ENCODE measurements around the genes EPHB2 and E2F2.

DNA sequence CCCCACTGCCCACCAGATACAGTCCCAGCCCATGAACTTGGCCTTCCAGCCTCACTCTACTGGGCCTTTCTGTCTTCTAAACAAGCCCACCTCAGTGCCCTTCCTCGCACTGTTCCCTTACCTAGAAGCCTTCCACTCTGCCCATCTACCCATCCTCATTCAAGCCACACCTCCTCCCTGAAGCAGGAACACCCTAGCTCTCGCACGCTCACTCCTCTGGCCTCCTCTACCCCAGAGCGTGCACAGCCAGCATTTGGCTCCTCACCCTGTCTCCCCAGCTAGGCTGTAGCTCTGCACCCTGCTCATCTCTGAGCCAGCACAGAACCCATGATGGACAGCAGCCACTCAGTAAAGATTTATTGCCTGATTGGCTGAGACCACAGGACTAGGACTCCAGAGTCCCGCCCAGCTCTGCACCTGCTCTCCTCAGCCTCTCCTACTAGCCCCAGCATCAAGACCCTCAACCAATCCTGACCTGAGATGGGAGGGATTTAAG, 9.1 kb downstream of the C1QB start:
- RRBS: no CpG with 5 or more reads among the region's 5 CpGs

- RRBS: 1% methylated on average over 68 of the region's 150 CpGs
Observed at GRCh38 chr1:22710439-22711453, at the start of gene EPHB2. TSS of gene EPHB2 (plus strand) at chr1:22710839.

GRCh38 chr1:22780592-22781076, 70.0 kb downstream of the EPHB2 start:
- RRBS: no CpG with 5 or more reads among the region's 13 CpGs

GRCh38 chr1:22790478-22790966, 79.9 kb downstream of the EPHB2 start:
- RRBS: no CpG with 5 or more reads among the region's 10 CpGs

- RRBS: no CpG with 5 or more reads among the region's 6 CpGs
Observed at GRCh38 chr1:23152864-23153837, 64.2 kb downstream of the HTR1D start.

GRCh38 chr1:23168136-23168690, 49.1 kb downstream of the HTR1D start:
- RRBS: 2% methylated on average over 20 of the region's 51 CpGs

GRCh38 chr1:23318464-23318835, 25.6 kb downstream of the HNRNPR start:
- RRBS: no CpG with 5 or more reads among the region's 7 CpGs

DNA sequence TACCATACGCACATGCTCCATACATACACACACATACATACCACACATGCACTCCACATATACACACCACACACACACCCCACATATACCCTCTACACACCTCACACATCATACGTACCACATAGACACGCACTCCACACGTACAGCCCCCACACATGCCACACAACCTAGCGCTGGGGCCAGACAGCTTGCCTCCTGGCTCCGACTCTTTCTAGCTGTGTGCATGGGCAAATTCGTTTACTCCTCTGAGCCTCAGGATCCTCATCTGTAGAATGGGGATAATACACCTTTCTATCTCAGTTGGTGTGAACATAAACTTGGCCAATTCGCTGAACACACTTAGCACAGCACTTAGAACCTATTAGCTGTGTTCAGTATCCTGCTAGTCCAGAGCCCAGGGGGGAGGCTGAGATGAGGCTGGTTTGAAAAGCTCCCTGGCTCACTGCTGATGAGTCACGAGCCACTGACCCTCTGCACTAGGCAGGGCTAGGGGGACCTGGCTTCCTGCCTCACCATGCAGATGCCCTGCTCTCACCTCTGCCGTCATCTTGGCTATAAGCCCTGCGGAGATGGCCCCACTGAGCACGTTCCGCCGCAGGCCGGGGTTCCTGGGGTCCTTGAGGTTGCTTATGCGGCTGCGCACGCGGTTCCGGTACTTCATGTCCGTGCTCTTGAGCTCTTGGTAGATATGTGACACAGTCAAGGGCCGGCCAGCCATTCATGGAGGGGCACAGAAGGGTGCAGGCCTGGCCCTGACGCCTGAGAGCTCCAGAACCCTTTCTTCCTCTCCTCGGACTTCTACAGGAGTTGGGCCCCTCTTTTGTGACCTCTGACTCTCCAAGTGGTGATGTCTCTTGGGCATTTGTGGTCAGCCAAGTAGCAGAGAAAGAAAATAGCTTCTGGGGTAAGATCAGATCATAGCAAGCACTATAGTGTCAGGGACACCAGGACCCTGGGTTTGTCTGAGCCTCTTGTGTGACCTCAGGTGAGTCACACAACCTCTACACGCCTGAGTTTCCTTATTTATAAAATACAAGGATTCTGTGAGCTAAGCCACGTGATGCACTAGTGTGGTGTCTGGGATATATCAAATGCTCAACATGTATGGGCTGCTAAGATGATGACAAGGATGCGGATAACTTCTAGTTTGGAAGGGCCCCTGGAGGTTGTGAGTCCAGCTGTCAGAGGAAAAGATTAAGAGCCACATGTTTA, 24.1 kb upstream of the ZNF436 start:
- RRBS: 64% methylated on average over 7 of the region's 27 CpGs

GRCh38 chr1:23426876-23427209, 2.3 kb upstream of the TCEA3 start:
- RRBS: no CpG with 5 or more reads among the region's 2 CpGs

GRCh38 chr1:23434102-23434717, 9.7 kb upstream of the TCEA3 start:
- RRBS: no CpG with 5 or more reads among the region's 10 CpGs

GRCh38 chr1:23441154-23441912, 16.8 kb upstream of the TCEA3 start:
- RRBS: no CpG with 5 or more reads among the region's 12 CpGs

GRCh38 chr1:23472858-23473831, 10.8 kb downstream of the ASAP3 start:
- RRBS: no CpG with 5 or more reads among the region's 7 CpGs

GRCh38 chr1:23530402-23531733, at the start of gene E2F2:
TSS of gene E2F2 (minus strand) at chr1:23531233.
- RRBS: 1% methylated on average over 62 of the region's 108 CpGs

- RRBS: no CpG with 5 or more reads among the region's 9 CpGs
Observed at GRCh38 chr1:23546737-23547649, 12.3 kb downstream of the ID3 start.

DNA sequence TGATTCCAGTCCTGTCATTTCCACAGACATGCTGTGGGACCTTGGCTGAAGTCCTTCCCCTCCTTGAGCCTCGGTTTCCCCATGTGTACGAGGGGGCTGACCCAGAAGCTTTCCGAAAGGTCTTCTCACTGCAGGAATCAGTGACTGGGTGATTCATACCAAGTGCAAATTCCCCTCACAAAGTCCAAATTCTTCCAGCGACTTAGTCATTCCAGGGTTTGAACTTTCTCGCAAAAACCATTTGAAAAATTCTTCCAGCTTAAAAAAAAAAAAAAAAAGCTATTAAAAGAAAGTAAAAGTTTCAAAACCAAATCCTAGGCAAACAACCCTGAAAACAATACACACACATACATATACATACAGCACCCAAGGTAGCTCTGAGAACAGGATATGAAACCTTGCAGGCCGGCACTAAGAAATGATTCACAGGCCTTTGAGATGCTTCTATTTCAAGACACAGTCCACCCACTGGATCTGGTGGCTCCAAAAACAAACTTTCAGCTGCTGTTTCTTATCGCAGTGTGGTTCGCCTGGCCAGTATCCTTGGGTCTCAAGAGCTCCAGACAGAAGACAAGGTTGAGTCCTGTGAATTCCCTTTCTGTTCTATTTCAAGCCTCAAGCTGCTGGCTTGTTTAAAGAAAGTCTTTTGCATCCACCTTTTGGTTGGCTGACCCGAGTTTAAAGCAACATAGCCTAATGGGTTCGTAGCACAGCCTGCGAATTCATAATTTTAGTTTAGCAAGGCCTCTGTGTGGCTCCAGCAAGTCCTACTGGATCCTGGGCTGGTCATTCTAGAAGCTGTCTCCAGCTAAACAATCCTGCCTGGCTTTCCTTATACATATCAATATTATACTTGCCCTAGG, 18.0 kb upstream of the ID3 start:
- RRBS: no CpG with 5 or more reads among the region's 11 CpGs

- RRBS: 4% methylated on average over 20 of the region's 43 CpGs
Observed at GRCh38 chr1:23867401-23868135, 522 bp downstream of the FUCA1 start.

GRCh38 chr1:23957943-23958694, 1.5 kb upstream of the PNRC2 start:
- RRBS: no CpG with 5 or more reads among the region's 17 CpGs

DNA sequence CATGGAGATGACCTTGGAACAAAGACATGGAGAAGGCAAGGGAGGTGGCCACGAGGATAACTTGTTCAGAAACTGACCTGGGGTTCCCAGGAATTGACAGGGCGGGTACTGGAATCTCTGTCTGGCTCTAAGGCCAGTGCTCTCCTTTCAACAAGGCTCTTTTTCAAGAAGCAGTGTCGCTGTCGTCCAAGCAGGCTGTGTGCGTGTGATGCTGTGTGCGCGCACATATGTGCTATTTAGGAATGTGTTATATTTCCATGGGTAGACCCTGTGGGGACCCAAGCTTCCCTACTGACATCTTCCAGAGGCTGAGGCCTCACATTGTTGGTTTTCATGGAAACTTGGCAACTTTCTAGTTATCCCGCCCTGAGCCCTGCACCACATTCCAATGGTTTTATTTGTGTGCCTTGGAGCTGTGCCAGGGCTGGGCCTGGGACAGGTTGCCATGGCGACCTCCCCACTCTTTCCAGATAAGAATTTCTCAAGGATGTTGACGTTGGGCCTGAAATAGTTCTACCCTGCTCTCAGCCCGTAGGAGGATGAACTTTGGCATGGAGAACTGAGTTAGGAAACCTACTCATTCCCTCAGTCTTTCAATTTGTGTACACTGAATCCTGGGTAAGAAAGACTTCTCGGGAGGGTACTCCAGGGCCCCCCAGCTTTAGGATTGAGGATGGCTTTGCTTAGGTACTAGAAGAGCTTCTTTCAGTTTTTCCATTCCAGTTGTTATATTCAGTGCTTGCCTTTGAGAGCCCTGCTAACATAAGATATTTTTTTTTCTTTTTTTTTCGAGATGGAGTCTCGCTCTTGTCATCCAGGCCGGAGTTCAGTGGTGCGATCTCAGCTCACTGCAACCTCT, 38.7 kb upstream of the SRSF10 start:
- RRBS: no CpG with 5 or more reads among the region's 16 CpGs

- RRBS: 51% methylated on average over 1 of the region's 18 CpGs
Observed at GRCh38 chr1:24089998-24090854, 21.7 kb downstream of the MYOM3 start.

GRCh38 chr1:24201820-24202512, 14.9 kb upstream of the IFNLR1 start:
- RRBS: no CpG with 5 or more reads among the region's 6 CpGs

Data from aortic smooth muscle cell (primary cell).